Hair follicular keratinocyte (primary cell): ENCODE measurements around a stretch of chr3.

DNA sequence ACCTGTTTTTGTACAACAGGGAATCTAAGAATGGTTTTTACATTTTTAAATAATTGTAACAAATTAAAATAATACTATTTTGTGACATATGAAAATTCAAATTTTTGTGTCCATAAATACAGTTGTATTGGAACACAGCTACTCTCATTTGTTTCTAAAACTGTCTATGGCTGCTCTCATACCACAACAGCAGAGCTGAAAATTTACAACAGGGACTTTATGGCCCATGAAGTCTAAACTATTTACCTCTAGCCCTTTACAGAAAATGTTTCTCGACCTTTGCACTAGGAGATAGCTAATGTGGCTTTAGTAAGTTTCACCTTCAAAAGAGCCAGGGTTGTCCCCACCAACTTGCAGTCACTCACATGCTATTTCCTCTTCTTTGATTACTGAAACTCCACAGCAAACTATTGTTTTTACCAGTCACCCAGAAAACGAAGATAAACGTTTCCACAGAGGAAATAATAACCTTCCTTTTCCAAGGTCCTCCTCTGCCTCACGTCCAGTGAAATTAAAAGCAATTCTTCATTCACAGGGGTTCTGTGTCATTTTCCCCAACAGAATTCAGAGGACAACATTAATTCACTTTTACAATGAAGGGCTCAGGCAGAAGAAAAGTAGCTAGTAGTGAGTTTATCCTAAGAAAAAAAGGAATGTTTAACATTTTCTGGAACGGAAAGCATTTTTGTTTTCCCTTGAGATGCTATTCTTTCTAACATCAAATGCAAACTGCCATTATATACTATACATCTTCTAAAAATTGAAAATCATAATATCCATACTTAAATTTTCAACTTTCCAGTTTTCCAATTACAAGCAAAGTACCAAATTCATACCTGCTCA is 48.2 kb downstream of the WWTR1 start:
- RAMPAGE, long total RNA, result no peak

DNA sequence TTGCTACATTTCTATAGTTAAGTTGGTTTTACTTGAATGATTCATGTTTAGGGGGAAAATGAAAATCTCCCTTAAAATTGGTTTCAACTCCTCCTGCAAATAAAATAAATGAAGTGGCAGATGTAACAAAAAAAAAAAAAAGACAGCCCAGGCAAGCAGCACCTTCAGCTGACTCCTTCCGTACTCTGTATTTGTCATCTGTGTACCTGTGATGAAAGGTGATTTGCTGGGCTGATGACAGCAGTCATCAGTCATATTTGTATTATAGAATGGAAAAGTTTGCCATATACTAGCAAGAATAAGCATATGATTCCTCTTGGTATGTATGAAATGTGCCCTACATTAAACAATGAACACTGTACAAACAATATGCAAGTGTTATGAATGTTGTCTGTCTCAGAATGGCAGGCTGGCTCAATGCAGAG is 44.1 kb upstream of the WWTR1 start:
- RAMPAGE, long total RNA, result no peak

GRCh38 chr3:149957253-149957643 is 13.4 kb downstream of the PFN2 start:
- RAMPAGE, long total RNA, result no peak

- RAMPAGE, long total RNA, result no peak
Observed at GRCh38 chr3:150050448-150051061, 79.9 kb upstream of the PFN2 start.

DNA sequence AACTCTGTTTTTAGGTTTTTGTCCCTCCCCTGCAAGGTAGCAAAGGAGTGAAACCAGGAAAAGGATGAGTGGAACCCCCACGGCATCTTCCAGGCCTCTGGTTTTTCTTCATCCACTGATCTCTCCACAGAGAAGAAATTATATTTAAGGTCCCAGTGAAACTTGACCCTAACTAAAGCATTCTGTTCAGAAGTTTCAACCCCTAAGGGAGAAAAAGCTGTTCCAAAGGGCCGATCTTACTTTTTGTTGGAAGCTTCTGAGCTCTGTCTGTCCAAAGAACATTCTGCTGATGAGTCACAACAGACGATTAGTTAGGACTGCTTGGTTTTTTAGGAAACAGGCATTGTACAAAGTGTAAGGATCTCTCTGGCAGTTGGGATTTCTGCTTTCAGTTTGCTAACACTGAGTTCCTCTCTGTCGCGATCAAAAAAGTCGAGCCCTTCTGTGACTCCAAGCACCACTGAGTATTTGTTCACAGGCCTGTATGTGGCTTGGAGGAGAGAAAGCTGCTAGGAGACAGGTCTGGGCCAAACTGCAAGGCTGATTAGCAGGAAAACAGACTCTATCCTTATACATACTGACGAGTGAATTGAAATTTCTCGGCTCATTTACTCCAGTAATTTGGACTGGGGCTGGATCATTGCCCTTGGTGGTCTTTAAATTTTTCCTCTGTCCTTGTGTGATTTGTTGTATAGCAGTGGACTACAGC is 91.8 kb upstream of the PFN2 start:
- RAMPAGE, long total RNA, result no peak

DNA sequence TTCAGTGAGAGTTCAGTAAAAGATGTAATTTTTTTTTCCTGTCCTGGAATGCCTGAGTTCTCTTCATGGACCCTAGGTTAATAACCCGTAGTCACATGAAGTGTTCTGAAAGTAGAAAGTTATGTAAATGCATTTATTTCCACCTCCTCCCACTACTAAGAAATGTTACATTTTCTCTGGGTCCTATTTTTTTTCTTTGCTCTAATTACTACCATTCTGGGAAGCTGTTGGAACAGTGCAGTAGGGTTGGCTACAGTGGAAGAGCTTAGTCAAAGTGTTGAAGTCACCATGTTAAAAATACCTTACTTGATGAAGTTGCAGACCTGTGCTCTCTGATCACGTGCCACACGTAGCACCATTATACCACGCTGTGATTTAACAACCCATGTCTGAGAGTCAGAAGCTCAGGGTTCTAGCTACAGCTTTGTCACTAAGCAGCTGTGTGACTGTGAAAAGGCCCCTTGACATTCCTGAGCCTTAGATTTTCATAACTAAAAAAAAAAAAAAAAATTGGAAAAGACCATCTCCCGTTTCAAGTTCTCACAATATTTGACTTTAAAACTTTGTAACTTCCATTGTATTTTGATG is 153.7 kb upstream of the TSC22D2 start:
- RAMPAGE, long total RNA, result no peak

GRCh38 chr3:150451216-150452173 is 43.4 kb downstream of the TSC22D2 start:
- RAMPAGE, long total RNA, result no peak

DNA sequence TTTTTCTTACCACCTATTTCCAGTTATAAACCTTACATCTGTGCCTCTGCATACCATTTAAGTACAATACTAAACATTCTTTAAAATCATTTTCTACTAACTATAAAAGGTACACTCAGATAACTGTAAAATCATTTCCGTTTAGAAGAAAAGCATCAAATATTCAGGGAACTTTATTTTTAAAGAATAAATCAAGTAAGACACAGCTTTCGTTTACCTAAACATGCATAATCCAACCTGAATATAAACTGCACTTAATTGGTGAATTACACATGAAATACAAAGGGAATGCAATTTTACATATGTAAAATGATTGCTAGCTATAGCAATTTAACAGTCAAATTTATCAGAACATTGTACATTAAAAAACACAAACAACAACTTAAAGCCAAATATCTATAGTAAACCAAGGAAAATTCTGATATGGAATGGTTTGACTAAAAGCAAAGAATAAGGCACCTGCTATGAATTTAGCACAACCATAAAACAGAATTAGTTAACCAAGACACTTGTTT is 3.9 kb downstream of the SERP1 start:
- RAMPAGE, long total RNA, result no peak

- RAMPAGE, long total RNA, result no peak
Observed at GRCh38 chr3:150544725-150545182, 1.5 kb downstream of the SERP1 start.

DNA sequence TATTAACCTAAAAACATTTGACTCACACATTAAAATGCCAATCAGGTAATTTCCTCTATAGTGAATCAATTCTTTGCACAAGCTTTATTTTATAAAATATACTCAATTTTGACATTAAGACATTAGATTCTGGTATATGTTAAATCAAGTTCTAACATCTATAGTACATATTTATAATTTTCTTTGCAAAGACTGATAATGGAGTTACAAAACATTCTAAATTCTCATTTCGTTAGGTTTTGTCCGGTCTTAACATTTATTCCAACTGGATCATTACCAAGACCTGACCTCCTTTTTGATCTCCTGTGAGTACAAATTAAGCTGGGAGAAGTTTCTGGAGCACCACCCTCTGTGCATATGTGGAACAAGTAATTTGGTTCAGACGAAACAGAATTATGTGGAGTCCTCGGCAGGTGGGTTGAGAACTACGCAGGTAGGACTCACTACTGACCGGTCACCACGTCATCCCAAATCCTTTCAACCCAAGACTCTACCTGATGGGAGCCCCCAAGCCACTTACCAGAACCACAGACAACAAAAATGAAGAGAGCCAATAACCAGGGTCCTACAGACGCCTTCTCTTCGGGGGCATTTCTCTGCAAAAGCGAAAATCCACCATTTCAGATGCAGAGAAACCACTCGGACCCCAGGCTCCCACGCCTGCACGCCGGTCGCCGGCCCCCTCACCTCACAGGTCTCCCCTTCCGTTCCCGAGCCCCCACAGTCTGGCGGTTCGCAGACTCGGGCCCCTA is 937 bp downstream of the SERP1 start:
- RAMPAGE, long total RNA, result no peak

GRCh38 chr3:150761301-150762246 is 1.4 kb downstream of the SIAH2 start:
- RAMPAGE, long total RNA, result no peak

DNA sequence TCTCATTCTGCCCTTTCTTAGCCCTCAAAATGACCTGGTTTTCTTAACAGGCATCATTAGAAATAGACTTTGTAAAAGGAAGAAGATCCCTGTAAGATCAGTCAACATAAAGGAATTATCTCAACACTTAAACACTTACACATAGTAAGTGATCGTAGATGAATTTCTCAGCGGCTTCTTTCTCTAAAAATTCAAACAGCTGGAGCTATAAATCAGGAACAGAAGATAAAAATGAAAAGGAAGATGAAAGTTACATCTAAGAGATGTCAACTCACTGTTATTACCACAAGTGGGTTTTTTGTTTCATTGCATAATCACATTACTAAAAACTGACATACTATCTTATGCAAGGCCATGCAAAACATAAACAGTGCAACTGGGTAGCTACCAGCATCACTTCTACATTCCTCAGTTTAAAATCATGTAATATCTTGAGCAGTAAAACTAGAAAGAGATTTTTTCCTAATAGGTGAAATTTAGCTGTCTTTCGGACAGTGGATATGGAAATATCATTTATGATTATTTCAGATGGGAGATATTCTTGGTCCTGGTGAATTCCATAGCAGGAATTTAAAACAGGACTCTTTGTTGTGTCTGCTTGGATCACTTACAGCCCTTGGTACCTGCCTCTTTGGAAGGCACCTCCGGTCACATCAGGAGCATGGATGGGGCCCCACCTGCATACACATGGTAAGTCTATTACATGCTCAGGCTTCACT is 14.9 kb downstream of the MINDY4B start:
- RAMPAGE, long total RNA, result no peak

GRCh38 chr3:151202656-151203048 is 364 bp downstream of the GPR171 start:
- RAMPAGE, long total RNA, result no peak

- RAMPAGE, long total RNA, result no peak
Observed at GRCh38 chr3:151259733-151260174, 18.6 kb downstream of the P2RY14 start.

GRCh38 chr3:151275143-151275771 is 3.1 kb downstream of the P2RY14 start:
- RAMPAGE, long total RNA, result no peak

DNA sequence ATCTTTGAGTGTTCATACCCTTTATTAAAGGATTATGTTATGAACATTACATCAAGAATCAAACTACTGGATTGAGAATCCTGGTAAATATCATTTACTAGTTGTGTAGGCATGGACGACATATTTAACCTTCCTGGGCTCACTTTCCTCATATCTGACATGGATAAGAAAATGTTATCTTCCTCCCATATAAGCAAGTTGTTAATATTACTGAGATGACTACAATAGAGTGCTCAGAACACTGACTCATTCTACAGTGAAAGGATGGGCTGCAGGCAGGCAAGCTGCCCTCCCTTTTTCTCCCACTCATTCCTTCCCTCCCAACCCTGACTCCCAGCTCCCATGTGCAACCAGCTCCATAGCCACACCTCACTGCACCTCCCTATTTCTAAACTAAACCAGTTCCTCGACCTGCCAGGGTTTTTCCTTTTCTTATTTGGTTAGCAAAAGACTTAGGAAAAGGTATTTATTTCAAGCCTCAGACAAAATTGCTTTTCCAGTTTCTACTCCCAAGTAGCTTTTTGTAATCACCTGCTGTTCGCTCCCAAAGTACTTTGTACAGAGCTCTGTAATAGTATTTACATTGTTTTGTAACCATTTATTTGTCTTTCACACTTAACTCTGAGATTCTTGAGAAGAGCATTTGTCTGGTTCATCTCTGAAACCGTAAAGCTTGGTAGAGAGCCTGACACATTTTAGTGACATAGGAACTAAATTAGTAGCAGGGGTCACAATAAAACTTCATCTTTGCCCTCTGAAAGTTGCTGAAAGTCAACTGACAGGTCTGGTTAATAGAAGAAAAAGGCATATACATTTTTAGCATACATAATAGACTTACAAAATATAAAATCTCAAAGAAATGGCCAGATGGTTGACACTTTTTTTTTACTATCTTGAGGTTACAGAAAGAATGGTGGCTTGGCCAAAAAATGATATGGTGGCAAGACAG is 2.2 kb downstream of the AADAC start:
- RAMPAGE, long total RNA, result no peak

DNA sequence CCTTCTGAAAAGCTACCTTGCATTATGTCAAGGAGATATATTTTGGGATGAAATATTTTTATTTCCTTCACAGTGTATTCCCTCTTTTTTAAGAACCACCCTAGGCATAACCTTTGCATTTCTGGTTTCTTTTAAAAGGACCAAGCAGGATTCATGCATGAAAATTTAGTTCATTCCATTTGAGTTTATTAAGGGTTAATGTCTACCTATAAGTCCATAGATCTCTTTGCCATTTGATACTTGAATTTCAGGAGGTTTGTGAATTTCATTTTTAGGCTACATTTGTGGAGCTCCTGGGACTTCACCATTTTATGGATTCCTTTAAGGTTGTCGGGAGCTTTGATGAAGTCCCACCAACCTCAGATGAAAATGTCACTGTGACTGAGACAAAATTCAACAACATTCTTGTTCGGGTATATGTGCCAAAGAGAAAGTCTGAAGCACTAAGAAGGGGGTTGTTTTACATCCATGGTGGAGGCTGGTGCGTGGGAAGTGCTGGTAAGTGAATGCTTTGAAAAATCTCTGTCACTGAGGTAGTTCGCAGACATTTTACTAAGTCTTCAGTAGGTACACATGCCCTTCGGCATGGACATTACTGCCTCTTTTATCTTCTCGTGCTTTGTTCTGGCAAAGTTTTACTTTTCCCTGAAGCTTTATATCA is 3.3 kb downstream of the AADAC start:
- RAMPAGE, long total RNA, result no peak

DNA sequence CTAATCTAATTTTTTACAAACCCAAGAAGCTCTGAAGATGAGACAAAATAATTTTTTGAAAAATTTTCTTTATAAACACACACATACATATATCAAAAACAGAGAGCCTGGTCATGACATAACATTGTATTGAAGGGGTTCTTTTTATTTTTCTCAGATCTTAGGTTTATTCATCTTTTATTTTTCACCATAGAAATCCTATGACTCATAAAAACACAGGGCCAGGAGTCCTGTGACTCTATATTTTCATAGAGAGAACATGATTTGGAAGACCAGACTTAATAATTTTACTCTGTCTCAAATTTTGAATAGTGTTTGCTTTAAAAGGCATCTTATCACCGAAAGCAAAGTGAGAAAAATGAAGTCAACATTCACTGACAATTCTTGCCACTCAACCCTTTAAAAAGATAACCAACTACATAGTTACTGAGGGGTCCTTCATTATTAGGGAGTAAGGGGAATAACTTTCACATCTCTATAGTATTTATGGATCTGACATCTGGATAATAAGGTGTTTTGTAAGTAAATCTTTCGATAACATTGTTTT is 57.8 kb downstream of the SUCNR1 start:
- RAMPAGE, long total RNA, result no peak

- RAMPAGE, long total RNA, result no peak
Observed at GRCh38 chr3:152192034-152192523, 76.7 kb upstream of the MBNL1 start.

- RAMPAGE, long total RNA, result no peak
Observed at GRCh38 chr3:152300002-152300754, 31.4 kb downstream of the MBNL1 start.